ENCODE results near the gene DYNLT1.

DNA sequence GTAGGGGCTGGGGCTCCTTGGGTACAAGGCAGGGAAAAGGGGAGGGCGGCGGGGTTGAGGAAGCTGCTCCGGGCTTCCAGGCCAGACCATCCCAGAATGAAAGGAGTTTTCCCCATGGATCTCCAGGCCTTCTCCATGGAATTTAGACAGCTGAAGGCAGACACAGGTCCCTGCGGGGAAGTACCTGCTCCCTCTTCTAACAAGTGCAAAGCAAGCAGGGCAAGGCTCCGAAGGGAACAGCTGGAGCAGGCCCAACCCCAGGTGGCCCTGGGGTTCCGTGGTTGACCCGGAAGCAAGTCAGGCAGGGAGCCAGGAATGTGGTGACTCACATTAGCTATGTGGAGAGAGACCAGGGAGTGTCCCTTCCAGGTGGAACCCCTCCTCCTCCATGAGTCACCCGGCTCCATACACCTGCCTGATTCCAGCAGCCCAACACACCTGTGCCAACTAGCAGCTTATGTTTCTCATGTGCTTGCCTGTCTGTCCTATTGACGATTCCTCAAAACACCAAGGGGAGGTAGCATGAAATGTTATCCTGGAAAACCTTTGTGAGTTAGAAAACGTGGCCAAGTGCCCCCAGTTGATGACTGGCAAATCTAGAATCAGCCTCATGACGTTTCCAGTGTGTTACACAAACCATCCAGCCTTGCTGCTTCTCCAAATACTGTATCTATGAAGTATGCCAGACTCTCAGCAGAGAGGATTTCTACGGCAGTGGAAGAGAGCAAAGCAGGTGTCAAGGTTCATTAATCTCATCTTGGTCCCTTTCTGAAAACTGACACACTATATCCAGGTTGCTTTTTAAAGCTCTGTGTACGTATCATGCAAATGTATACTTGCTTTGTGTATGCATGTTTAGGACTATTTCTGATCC is 59.6 kb upstream of the SNX9 start:
- PRO-cap = no peak
- RAMPAGE, long total RNA, 3 experiments = no peak in any of the 3 experiments

DNA sequence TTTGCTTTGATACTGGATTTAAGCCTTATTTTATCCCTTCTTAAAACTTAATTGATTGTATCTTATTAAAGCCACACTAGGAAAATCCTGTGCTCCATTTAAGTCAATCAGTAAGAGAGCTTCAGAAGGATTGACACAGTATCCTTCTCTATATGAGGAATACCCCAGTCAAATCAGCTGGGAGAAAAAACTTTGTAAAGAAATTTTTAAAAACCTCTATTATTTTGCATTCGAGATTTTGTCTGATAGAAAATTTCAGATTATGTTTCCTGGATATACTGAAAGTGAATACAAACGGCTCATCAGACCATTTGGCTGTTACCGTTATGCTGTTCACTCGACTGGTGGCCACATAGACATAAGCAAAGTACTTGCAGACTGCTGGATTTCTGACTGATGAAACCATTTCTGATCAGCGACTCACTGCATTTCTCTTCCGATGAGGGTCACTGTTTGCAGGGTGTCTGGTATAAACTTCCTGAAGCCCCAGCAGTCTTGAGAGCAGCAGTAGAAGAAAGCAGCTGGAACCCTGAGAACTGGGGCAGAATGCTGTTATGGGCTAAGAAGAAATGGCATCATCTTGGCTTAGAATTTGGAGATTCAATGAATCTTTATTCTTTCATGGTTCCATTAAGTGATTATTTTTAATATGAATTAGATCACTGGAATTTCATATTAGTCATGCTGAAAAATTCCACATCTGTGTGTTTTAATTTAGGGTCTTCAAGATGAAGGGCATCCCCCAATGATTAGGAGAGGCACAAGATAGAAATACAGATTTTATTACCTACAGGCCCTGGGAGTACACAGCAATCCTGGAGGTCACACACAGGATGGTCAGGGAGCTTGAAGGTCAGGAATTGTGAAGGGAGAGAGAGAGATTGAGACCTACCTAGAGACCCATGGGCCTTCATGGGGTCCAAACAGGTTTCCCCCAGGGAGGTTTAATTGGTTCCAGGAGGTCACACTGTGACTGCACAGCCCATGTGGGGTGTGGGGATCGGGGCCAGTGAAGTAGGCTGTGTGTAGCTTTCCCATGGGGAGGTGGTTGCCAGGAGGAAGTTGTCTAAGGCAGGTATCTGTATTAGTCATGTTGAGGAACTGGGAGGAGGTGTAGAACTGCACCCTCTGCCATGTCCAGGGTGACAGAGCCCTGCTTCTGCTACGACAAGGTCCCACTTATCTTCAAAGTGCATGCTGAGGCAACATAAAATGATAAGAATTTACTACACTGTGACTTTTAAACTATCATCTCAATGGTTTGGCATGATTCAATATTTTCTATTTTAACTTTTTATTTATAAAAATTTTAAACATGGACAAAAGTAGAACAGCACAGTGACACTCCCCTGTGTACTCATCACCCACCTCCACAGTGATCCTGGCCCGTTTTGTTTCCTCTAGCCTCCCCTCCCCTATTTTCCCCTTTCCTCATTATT is 18.0 kb downstream of the SNX9 start:
- PRO-cap = no peak
- RAMPAGE, long total RNA, 3 experiments = no peak in any of the 3 experiments

GRCh38 chr6:157944650-157945599 is 36.7 kb upstream of the SYNJ2 start:
- PRO-cap = no peak
- RAMPAGE, long total RNA, 3 experiments = no peak in any of the 3 experiments

DNA sequence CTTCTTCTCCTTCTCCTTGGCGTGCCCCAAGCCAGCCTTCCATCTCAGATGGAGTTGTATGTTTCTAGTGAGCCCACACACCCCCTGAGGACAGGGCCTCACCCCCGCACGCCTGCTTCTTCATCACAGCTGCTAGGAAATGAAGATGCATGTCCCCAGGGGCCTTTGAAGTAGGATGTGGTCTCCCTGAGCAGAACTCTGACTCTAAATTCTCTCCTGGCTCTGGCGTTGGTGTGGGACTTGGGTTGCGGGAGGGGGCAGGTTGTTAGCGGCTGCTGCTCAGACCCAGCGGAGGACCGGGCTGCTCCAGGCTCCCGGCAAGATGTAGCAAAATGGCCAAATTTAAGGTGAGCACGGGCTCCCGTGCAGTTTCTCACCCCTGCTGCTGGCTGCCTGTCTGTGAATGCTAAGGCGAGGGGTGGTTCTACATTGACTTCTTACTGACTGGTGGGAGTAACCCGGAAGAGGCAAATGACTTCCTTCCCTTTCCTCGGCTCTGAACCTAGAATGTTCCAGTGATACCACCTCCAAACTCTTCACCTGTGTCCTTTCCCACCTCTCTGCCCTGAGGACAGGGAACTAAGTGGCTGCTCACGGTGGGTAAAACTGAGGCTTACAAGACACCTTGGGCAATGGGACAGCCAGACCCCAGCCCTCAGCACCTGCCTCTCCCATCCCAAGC is 8.8 kb downstream of the SYNJ2 start:
- PRO-cap = no peak
- RAMPAGE, long total RNA, 3 experiments = no peak in any of the 3 experiments

GRCh38 chr6:158002707-158003790 is 21.4 kb downstream of the SYNJ2 start:
- PRO-cap = bidirectional peak, plus-strand start at chr6:158003703, minus-strand start at chr6:158003592
- RAMPAGE, long total RNA, 3 experiments = no peak in any of the 3 experiments

GRCh38 chr6:158067263-158068210 is 85.9 kb downstream of the SYNJ2 start:
- PRO-cap = no peak
- RAMPAGE, long total RNA, 3 experiments = no peak in any of the 3 experiments

DNA sequence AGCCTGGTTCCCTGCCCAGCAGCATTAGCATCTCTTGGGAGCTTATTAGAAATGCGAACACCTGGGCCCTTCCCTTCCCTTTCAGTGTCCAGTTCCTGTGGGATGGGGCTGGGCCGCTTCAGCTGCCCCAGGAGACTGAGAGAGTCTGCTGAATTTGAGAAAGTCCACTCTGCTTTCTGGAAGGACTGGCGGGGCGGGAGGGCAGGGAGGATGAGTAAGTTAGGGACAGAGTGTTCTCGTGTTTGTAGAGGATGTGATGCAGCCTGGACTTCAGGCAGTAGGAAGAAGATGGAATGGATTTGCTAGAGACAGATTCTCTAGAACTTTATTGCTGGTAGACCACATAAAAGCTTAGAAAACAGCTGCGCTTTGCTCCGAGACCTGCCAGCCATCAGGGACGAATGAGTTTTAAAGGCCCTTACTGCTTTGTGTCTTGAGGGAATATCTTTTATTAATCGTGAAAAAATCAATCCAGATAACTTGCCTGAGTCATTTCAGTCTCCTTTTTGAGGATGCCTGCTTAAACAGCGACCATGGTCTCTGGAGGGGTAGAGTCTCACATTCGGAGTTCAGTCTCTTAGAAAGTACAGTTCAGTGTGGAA is 994 bp upstream of the TULP4 start:
- PRO-cap = no peak
- RAMPAGE, long total RNA, 3 experiments = no peak in any of the 3 experiments

- PRO-cap = no peak
- RAMPAGE, long total RNA, 3 experiments = no peak in any of the 3 experiments
Observed at GRCh38 chr6:158408430-158409025, 96.3 kb downstream of the TULP4 start.

DNA sequence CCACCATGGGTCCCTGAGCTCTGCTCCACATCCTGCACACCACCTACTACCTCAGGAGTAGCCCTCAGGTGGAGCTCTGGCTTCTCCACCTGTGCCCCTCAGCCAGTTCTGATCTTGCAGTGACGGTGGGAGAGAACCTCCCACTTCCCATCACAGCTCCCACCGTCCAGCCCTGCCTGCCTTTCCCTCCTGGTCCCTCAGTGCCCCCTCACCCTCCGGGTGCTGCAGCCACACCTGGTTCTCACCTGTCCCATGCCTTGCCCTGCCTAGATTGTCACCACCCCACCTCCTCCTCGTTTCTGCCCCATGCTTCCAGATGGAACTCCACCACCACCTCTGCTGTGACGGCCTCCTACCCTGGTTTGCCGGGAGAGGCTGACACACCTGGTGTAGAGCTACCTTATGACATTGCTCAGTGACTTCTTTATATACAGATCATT is 66.1 kb upstream of the TMEM181 start:
- PRO-cap = no peak
- RAMPAGE, long total RNA, 3 experiments = no peak in any of the 3 experiments

DNA sequence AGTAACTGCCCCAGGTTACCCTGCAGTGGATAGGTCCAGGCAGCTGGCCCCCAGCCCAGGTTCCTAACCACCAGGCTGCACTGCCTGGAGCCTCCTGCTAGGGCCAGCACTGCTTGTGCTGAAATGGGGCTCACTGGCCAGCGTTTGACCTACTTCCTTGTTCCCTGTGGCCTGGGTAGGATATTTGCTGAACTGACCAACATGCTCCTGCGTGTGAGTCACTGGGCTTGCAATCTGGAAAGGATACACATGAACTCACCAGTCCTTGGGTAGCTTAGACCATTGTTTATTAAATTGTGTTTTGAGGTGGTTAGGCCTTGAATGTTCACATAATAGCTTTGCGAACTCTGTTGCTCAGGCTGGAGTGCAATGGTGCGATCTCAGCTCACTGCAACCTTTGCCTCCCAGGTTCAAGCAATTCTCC is 3.6 kb downstream of the TMEM181 start:
- PRO-cap = no peak
- RAMPAGE, long total RNA, 3 experiments = no peak in any of the 3 experiments

- PRO-cap = no peak
- RAMPAGE, long total RNA, 3 experiments = no peak in any of the 3 experiments
Observed at GRCh38 chr6:158634630-158635318, 9.8 kb downstream of the DYNLT1 start.

DNA sequence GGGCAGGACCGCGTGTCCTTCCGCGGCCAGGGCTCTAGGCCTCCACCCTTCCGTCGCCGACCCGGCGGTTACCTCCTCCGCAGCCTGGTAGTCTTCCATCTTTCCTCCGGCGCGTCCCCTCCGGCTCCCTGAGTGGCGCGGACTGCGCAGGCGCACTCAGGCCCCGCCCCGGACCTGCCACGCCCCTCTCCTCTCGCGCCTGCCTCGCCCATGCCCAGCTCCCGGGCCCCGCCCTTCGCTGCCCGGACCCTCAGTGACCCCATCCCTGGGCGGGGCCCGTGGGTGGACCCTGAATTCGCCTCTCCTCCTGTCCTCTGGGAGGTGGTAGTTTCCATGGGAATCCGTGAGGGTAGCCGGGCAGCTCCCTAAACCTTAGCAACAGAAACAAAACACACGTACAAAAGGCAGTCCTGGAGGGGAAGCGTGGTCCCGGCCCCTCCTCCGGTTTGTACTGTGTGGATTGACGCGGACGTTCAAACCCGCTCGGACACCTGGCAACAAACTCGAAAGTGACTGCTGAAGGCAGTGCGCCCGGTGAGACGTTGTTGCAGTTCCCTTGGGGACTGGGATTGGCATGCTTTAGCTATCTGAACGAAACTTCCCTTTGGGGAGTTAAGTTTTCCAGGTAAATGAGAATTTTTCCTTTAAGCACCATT is at the start of gene DYNLT1:
DYNLT1 (minus strand) TSS at position 134 of the 656 bp plus-strand sequence.
- PRO-cap = bidirectional peak, plus-strand start at position 327 of the sequence, minus-strand start at position 130 of the sequence
- RAMPAGE, long total RNA, 3 experiments = start-site peak on the minus strand in 3 of 3 experiments, centred at positions 116 to 121 of the sequence, 116 to 556 reads per replicate

- PRO-cap = no peak
- RAMPAGE, long total RNA, 3 experiments = no peak in any of the 3 experiments
Observed at GRCh38 chr6:158674378-158675064, 24.7 kb downstream of the SYTL3 start.

GRCh38 chr6:158734806-158735123 is 84.4 kb downstream of the EZR start:
- PRO-cap = no peak
- RAMPAGE, long total RNA, 3 experiments = no peak in any of the 3 experiments

- PRO-cap = no peak
- RAMPAGE, long total RNA, 3 experiments = no peak in any of the 3 experiments
Observed at GRCh38 chr6:158769284-158770152, 49.6 kb downstream of the EZR start.

DNA sequence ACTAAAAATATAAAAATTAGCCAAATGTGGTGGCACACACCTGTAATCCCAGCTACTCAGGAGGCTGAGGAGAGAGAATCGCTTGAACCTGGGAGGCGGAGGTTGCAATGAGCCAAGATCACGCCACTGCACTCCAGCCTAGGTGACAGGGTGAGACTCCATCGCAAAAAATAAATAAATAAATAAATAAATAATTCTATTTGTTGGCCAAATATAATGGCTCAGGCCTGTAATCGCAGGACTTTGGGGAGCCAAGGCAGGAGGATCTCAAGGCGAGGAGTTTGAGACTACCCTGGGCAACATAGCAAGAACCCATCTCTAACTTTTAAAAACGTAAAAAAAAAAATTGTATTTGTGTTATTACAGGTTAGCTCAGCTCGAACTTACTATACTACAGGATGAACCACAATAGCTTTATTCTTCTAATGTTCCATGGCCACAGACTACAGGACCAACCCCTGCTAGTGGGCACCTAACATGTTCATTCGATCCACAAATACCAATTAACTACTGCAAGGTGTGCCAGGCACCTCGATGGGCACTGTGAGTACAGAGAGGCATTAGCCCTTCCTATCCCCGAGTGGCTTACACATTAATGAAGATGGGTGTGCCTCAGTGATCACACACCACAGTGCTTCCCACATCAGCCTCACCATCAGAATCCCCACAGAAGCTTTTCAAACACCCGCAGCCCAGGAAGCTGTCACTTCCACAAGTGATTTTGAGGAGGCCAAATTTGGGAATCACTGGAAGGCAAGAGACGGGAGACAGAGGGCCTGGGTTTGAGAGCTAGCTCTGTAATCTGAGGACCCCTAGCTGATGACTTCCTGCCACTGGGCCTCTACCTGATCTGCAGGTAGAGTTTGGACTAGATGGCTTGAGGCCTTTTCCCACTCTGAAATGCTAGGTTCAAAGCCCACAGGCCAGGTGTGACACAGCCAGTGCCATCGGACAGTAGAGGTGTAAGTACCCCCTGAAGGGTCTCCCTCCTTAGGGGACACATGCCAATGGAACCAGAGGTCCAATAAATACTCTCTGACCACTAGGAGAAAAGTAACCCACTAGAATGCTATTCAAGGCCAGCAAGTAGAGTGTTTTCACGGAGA is 23.7 kb downstream of the EZR start:
- PRO-cap = no peak
- RAMPAGE, long total RNA, 3 experiments = no peak in any of the 3 experiments

GRCh38 chr6:158798306-158799260 is 20.6 kb downstream of the EZR start:
- PRO-cap = no peak
- RAMPAGE, long total RNA, 3 experiments = no peak in any of the 3 experiments

DNA sequence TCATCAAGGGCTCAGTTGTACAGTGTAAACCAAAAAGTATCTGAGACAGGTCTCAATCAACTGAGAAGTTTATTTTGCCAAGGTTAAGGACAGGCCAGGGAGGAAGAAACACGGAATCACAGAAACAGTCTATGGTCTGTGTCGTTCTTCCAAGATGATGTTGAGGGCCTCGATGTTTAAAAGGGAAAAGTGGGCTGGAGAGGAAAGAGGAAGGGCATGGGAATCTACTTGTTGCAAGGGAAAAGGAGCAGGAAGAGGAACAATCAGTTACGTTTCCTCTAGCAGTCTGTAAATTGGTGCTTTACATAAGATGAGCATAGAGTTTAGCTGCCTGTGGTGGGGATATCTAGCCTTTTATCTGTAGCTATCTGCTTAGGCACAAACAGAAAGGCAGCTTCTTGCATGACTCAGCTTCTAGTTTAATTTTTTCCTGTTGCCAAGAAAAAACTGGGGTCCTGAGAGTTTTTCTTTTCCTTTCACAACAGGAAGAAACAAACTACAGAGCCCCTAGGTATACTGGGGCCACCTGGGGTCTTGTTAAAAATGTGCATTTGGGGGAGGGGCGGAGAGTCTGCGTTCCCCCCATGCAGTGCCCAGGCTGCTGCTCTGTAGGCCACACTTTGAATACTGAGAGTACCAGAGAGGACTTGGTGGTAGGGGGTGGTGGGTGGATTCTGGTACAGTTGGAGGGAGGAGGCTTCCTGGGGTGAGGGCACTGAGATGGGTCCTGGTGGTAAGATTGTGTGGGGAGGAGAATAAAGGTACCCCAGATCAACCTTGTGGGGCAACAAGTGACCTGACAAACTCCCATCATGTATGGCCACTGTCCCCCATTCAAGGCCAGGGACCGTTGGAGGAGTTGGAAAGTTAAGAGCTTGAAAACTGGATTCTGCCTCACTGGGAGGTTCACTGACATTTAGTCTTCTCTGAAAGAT is 35.3 kb upstream of the EZR start:
- PRO-cap = no peak
- RAMPAGE, long total RNA, 3 experiments = no peak in any of the 3 experiments

GRCh38 chr6:158907783-158908444 is 88.7 kb upstream of the EZR start:
- PRO-cap = no peak
- RAMPAGE, long total RNA, 3 experiments = no peak in any of the 3 experiments

DNA sequence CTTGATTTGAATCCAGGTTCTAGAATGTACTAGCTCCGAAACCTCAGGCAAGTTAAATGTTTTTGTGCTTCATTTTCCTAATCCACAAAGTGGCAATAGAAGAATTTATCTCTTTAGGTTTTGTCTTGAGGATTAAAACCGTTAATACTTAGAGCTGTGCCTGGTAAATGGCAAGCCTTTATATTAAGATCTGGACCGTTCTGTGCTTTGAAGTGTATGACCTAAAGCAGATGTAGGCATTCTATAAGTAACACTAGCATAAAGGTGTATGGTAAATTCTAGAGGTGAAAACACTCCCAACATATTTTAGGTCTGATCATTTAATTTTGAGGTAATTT is 596 bp upstream of the RSPH3 start:
- PRO-cap = no peak
- RAMPAGE, long total RNA, 3 experiments = no peak in any of the 3 experiments